Aorta (tissue), 1 donor: ENCODE data around the genes CDC42EP3 and CYP1B1.

DNA sequence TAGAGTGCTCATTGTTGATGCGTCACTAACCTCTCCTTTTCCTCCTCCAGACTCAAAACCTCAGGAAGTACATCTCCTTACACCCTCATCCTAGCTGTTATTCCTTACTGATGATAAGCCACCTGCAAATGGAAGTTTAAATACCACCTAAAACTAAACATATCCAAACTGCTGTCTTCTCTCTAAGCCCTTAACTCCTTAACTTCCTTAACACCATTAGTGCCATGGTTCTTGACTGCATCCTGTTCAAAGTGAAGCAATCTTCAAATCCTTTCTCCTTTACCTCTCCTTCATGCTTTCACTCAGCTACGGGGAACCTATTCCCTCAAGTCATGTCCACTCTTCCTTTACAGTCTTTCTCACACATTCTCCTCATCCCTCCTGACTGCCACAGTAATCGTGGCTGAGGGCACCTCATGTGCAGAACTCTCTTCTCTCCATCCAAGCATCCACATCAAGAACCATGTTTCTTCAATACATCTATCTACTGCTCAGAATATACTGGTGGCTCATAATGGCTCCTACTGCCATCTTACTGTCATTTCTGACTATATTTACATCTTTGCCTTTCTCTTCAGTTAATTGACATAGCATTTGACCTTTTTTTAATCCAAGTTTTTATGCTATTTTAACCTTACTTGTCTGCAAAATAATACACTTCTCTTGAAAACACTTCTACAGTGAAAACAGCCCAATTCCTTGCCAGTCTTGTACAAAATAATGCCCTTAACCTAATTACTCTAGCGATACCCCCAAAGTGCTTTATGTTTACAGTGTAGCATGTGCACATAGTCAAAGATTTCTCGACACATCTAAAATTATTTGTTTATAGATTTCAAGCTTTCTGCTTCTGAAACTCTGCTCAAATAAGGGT lies 20.5 kb downstream of the EIF2AK2 start:
- PRO-cap, result no peak

- PRO-cap, result no peak
Observed at GRCh38 chr2:37152853-37153555, 3.8 kb downstream of the EIF2AK2 start.

DNA sequence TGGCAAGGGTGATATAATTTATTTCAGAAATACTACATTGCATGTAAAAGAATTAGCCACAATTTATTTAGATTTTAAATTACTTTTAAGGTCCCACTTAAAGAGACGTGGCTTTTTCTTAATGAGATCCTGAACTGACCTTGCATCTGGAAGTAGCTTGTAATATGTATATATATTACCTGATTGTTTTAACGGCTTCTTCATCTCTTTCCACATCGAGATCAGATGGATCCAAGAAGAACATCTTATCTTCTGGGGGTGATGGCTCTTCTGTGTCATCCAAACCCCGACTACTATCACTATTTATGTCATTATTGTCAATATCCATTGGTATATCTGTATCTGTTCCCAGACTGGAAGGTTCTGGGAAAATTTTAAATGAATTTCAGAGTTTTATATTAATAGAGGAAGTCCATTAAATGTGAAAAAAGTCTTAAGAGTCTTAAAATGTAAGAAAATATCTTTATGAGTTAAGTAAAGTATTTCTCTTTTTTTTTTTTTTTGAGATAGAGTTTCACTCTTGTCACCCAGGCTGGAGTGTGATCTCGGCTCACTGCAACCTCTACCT lies 45.0 kb downstream of the PRKD3 start:
- PRO-cap, result no peak

- PRO-cap, result no peak
Observed at GRCh38 chr2:37375969-37377232, 32.0 kb downstream of the QPCT start.

GRCh38 chr2:37384017-37384656 lies 39.7 kb downstream of the QPCT start:
- PRO-cap, result no peak

- PRO-cap, result no peak
Observed at GRCh38 chr2:37637244-37637443, 34.3 kb downstream of the CDC42EP3 start.

DNA sequence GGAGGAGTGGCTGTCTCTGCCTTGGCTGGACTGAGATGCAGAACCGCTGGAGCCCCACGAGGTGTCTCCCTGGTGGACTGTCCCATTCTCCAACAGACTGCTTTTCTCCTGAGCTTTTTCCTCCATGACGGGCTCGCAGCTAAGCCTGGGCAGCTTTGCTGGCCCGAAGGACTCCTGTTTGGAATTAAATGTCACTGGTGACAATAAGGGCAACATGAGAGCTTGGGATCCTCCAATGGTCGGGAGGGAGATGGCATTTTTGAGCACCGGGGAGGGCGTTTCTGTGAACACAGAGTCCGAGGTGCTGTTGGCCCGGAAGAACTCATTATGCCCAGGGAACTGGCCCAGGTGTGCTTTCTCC lies 25.4 kb downstream of the CDC42EP3 start:
- PRO-cap, result no peak

DNA sequence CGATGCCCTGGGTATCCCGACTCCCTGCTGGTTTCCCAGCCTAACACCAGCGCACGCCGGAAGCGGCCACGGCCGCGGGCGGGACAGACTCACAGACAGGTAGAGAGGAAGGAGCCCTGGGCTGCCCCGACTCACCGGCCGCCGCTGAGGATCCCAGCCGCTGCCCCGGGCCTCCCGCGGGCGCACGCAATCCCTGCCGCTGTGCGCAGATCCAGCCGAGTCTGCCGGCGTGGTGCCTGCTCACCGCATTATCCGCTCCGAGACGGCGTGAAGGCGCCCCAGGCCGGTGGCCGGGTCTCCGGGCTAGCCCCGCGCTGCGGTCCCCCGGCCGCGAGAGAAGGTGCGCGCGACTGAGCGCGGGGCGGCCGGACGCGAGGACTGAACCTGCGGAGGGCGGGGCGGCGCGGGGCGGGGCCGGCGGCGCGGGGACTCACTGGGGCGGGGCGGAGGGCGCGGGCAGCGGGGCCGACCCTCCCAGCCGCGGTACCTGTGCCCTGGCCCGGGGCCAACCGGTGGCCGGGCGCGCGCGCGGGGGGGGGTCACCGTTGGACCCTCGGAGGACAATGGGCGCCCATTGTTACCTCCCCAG lies at the start of gene CDC42EP3:
TSS of gene CDC42EP3 (minus strand) at position 352 of the 589 bp plus-strand sequence.
- PRO-cap, result bidirectional peak, plus-strand start at position 433 of the sequence, minus-strand start at position 380 of the sequence

DNA sequence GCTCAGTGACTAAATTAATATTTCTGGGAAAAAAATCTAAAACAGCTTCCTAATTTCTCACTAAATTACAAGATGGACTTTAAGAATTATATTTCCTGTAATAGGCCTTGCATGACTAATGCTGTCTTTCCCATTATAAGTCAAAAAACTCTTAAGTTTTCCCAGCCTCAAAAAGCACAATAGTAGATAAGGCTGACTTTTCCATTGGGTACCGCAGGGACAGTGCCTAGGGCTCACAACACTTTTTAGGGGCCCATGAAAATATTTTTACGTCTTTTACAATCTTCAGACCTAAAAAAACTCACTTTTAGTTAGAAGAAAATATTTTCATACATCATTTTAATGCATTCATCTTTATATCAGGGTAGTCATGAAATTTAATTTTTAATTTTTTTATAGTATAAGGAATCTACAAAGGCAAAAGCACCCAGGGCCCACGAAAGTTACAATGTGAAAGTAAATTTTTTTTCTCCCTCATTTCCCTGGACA lies 4.5 kb downstream of the CYP1B1 start:
- PRO-cap, result no peak

DNA sequence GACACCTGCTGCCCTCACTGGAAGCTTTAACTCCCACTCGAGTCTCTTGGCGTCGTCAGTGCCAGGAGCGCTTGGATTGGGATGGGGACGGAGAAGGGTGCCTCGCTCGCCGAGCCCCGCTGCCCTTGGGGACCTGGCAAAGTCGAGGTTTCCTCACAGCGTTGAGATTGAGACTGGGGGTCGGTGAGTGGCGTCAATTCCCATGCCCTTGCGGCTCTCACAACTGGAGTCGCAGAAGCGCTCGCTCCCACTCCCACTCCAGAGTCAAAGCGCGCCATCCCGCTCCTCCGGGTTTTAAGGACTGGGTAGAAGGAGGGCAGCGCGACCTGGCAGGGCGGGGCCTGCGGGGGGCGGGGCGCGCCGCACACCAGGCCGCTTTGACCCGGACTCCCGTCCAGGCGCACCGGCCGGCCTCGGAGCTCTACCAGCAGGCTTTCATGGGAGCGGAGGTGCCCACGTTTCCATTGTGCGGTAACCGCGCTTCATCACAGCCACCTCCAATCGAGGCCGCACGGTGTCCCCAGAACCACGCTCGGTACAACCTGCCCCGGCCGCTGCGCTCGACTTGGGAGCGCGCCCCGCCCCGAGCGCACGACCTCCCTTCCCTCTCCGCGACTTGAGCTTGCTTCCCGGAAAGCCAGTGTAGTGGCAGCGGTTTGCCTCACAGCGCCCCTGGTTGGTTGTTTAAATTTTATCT lies at the start of gene CYP1B1:
TSS of gene CYP1B1 (minus strand) at position 266 of the 697 bp plus-strand sequence.
- PRO-cap, result bidirectional peak, plus-strand start at position 55 of the sequence, minus-strand start outside the sequence; bidirectional peak, plus-strand start at position 433 of the sequence, minus-strand start at position 266 of the sequence

DNA sequence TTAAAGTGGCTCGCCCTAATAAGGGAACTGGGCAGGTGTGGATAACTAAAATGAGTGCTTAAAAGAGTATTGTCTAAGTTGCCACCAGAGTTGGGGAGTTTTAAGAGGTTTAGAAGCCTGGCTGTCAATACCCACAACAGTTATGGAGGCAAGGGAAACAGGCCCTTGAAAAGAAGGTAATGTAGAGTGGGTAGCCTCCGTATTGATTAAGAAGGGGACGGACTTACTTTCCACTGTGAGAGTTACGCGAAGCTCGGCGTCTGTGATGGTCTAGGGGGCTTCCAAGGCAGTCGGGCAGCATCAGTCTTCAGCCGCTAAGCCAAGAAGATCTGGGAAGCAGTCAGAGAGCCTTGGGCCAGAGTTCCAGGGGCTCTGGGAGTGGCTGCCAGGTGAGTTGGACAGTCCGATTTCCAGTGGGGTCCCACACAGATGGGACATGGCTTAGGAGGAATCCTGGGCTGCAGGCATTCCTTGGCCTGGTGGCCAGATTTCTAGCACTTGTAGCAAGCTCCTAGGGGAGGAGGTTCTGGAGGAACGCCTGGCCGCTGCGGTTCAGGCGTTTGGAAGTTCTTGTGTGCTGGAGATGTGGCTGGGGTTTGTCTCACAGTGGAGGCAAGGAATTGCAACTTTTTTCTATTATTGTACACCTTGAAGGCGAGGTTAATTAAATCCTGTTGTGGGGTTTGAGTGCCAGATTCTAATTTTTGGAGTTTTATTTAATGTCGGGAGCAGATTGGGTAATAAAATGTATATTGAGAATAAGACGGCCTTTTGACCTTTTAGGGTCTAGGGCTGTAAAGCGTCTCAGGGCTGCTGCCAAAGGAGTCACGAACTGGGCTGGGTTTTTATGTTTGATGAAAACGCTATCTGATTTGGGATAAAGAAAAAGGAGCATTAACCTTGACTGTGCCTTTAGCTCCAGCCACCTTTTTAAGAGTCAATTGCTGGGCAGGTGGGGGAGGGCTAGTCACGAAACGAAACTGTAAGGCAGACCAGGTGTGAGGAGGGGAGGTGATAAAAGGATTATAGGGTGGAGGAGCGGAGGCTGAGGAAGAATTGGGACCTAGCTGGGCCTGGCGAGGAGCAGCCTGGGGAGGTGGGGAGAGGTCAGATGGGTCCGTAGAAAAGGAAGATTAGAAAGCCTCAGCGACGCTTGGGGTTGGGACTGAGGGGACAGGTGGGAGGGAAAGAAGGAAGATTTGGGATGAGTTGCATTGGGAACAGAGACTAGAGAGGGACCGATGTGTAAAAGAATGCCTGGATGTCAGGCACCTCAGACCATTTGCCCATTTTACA lies 8.2 kb upstream of the CYP1B1 start:
- PRO-cap, result no peak

DNA sequence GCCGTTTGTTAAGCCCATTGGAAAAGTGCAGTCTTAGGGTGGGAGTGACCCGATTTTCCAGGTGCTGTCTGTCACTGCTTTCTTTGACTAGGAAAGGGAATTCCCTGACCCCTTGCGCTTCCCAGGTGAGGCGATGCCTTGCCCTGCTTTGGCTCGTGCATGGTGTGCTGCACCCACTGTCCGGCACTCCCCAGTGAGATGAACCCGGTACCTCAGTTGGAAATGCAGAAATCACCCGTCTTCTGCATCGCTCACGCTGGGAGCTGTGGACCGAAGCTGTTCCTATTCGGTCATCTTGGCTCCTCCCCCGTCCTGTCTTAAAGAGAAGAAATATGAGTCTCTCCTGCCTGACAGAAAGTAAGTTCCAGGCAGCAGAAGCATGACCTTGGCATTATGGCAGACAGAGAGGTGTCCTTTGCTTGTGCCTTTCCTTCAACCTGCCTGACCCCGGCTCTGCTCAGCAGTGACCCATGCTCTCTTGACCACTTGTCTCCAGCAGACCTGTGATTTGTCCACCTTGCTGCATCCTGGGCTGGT lies 62.4 kb upstream of the CYP1B1 start:
- PRO-cap, result no peak

DNA sequence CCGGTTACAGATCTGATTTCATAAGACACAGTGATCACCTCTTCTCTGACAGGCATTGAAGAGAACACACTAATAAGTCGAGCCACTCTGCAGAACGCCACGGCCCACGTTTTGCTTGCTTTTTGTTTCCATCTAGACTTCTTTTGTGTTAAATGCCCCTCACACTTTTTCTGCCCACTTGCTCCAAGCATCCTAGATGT lies 85.4 kb downstream of the HNRNPLL start:
- PRO-cap, result no peak

DNA sequence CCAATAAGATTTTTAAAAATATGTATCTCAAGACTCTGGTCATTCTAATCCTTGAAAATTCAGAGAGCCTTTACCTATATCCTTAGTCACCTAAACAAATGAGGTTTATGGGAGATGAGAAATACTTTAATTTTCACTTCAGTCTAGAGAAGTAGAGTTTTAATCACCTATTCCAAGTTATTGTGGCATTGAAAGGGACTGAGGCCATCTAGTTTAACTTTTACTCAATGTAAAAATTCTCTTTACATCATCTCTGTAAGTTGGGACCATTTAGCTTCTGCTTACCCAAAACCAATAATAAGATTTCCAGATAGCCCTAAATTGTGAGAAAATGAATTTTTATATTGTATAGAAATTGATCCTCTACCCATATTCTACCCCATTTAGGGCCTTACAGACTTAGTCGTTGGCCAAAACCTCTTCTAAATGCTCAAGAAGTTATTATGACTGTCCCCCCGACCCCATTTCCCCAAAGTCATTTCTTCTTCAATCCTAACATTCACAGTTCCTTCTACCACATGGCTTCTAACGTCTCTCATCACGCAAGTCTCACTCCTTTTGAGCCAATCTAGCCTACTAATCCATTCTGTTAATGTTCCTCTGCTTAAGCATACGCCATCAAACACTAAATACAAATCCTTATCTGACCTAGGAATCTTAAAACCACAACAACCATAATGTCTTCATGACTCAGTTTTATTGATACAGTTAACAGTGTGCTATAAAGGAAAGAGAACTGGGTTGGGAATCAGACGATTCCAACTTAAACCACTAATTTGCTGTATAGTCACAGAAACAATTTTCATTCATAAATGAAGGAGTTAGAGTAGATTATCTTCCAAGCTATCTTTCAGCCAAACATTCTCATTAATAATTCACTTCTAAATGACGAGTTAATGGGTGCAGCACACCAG lies 24.0 kb downstream of the HNRNPLL start:
- PRO-cap, result no peak

DNA sequence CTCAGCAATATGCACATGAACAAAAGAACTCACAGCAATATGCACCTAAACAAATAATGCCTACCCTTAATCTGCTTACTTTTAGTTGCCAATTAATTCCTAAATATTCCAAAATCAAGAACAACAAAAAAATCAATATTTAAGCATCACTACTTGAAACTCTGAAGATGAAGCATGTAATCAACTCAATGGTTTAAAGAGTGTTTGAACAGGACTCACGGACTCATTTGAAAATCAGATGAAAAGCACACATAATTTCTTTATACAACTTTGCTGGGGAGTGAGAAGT lies 11.8 kb downstream of the HNRNPLL start:
- PRO-cap, result no peak

GRCh38 chr2:38975058-38975521 lies 85.4 kb downstream of the ARHGEF33 start:
- PRO-cap, result no peak

DNA sequence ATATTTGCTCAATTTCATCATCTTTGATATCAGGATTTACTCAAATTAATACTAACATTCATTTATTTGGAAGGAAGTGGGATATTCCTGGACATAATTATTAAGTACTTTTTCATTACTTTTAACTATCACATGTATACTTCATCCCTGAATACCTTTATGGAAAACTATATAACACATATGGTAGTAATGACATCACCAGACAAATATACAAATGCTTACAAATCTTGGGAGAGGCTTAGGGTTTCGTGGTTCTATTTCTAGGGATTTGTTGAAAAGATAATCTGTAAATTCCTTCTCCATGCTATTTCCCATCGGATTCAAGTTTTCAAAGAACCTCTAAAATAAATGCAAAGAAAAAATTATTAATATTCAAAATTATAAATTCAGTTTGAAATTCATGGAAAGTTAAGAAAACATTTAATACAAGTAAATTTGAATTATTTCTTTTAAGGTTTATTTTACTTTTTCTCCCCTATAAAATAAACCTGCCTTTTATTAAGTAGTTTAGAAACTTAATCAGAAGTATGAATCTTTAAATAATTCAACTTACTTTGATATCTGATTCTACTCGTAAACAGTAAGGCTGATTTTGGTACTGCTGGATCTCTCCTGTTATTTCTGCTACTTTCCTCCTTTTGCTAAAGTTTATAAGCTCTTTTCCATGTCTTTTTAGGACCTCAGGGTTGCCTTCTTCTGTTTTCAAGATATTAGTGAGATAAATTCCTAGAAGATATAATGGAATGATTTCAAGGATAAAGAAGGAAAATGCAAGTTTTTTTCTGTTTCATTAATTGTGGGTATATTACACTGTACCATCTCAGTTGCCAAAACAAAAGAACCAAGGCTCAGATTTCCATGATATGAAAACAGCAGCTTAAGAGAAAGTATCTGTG lies 107.3 kb downstream of the ARHGEF33 start:
- PRO-cap, result no peak

- PRO-cap, result no peak
Observed at GRCh38 chr2:39013203-39014064, 107.4 kb downstream of the SOS1 start.

- PRO-cap, result no peak
Observed at GRCh38 chr2:39128751-39129107, 7.9 kb upstream of the SOS1 start.

- PRO-cap, result no peak
Observed at GRCh38 chr2:40100950-40101600, 322.0 kb upstream of the THUMPD2 start.